Fibroblast of villous mesenchyme (primary cell): ENCODE measurements around the gene CMBL.

DNA sequence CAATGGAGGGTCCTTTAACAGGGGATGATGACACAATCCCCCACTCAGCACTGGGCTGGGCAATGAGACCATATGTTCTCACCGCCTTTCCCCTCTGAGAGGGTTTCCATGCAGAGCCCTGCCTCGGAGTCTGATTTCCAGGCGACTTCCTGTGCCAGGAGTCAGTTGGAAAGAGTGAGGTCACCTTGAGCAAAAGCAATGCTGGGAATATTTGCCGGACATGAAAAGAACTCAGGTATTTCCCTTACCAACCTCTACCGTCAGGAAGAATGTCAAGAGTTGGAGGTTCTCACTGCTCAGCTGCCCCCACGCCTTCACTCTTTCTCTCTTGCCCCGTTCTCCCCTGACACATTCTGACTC lies 284.2 kb upstream of the IRX1 start:
- CAGE, long polyA plus RNA = no peak

- CAGE, long polyA plus RNA = no peak
Observed at GRCh38 chr5:5462315-5463070, 40.0 kb downstream of the ICE1 start.

DNA sequence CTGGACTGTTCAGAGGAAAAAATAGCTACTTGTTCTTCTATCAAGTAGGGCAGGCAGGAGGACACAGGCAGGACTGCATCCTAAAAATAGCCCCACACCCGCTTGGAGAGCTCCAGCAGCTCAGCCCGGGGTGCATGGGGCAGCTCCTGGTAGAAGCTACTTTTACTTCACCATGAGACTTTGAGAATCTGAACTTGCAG lies 6.1 kb downstream of the UBE2QL1 start:
- CAGE, long polyA plus RNA = no peak

GRCh38 chr5:6483841-6484254 lies 35.2 kb downstream of the UBE2QL1 start:
- CAGE, long polyA plus RNA = no peak

- CAGE, long polyA plus RNA = no peak
Observed at GRCh38 chr5:6491454-6491943, 42.8 kb downstream of the UBE2QL1 start.

DNA sequence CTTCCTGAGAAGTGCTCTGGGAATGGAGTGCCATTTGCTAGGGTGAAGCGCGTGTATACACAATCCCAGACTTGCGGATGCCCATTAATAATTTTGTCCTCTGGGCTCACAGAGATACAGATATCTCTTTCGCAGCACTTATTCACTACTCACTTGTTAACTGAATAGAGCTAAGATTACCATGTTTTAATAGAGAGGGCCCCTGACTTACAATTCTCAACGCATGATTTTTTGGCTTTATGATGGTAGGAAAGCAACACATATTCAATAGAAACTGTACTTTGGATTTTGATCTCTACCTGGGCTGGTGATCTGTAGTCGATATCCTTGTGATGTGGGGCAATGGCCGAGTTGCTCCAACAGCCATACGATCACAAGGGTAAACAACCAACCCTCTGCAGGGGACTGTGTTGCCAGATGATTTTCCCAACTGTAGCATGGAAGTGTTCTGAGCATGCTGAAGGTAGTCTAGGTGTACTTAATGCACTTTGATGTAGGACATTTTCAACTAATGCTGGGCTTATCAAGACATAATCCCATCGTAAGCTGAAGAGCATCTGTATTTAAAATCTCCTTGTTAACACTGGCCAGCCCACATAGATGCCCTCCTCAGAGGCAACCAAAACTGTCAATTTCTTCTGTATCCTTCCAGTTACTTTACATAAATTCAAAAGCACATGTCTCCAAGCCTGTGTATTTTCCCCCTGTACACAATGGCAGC lies 36.4 kb downstream of the NSUN2 start:
- CAGE, long polyA plus RNA = no peak

DNA sequence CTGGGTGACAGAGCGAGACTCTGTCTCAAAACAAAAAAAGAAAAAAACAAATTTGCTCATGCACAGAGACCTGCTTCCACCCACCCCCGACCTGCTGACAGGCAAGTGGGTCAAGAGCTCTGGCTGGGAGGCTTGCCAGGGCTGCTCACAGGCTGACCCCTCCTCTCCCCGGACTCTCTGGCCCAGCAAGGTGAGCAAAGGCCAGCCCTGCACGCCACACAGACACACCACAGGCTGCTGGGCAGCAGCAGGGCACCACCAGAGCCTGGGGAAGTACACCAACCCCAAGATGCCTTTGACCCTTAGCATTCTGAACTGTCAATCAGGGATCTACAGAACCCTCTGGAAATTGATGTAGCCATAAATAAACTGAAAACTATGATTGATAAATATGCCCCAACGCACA lies 29.2 kb downstream of the NSUN2 start:
- CAGE, long polyA plus RNA = no peak

GRCh38 chr5:6715660-6716594 lies 2.7 kb downstream of the TENT4A start:
- CAGE, long polyA plus RNA = no peak

DNA sequence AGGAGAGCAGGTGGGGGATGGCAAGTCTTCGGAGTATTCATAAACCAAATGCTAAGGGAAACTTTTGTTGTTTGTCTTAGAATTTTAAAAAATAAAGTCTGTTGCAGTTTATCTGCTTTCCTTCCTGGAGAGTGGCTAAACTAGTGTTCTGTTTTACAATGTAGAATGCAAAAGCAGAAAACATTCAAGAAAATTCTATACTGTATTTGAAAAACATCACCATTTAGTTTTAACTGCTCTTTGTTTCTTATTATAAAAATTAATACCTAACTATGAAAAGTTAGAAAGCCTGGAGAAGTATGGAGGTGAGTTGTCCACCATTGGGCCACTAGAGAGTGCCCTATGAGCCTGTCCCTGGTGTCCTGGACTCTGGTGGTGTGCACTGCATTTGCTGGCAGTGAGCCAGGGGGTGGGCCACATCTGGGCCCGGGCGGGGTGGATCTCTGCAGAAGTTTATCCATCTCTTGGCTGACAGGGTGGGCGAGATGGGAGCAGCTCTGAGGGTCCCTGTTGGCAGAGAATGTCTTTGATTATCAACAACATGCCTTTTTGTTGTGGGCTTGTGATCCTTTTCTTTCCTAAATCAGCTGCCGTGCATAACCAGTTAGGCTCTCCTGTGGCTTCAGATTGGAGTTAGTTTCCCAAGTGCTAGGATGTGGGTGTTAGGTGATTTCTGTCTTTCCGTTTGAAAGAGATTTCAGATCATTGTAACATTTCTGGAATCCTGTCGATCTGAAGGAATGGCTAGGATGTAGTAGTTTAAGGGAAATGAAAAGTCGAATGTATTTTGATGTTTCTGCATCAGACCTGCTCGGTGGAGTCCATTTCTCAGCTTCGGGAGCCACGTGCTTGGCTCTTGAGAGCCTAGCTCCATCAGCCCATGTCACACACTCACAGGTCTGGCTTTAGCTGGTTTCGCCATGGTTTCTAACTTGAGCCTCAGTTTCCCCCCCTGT lies 8.3 kb downstream of the TENT4A start:
- CAGE, long polyA plus RNA = no peak

GRCh38 chr5:6766380-6767203 lies 53.4 kb downstream of the TENT4A start:
- CAGE, long polyA plus RNA = no peak

DNA sequence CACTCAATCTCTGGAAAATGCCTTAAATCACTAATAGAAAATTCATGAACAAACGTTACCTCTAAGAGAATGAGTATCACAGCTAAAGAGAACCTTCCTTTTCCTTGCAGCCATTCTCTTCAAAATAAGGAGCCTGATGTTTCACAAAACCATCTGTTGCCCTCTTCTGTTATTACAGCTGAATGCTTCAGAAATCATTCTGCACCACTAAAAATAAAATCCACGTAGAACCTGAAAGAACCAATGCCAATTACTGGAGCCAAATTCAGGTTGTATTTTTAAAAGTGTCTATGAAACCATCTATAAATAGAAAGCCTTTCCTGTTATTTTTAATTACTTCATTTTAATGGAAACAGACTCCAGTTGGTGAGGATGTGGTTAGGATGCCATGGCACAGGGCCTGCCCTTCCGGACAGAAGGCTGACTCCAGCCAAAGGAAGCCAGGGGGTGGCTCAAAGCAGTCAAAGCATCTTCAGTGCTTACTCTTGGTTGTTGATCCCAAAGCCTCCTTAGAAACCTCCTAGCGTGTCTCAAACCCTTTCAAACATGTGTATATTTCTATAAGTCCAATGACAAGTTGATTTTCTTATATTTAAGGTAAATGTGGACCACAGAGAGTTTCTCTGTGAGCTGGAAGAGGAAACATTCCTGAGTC lies 119.8 kb downstream of the TENT4A start:
- CAGE, long polyA plus RNA = no peak

GRCh38 chr5:8062408-8063063 lies 193.6 kb downstream of the MTRR start:
- CAGE, long polyA plus RNA = no peak

- CAGE, long polyA plus RNA = no peak
Observed at GRCh38 chr5:9484008-9484529, 61.8 kb downstream of the SEMA5A start.

DNA sequence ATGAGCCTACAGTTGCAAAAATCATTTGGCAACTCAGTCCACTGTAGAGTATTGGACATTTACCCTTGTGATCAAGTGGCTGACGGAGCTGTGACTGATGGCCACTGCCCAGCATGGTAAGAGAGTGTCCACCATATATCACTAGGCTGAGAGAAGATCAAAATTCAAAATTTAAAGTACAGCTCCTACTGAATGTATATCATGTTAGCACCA lies 30.9 kb downstream of the SEMA5A start:
- CAGE, long polyA plus RNA = no peak

GRCh38 chr5:9540617-9541366 lies 5.1 kb downstream of the SEMA5A start:
- CAGE, long polyA plus RNA = no peak

DNA sequence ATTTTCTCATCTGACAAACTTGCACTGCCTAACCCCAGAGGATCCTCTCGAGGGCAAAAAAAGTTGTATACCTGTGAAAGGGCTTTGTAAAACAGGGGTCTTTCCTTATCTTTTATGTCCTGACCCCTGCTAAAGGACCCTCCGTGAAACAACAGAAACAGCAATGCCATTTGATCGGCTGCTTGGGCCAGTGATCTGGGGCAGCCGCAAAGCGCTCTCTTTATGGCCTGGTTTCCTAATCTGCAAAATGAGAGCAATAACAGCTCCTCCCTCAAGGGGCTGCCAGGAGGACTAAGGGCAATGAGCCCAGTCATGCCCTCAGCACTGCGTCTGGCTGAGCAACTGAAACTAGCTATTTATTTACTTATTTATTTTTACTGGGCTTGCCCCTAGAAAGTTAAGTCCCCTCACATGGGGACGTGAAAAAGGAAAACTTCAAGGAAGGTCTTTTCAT lies 18.4 kb downstream of the CMBL start:
- CAGE, long polyA plus RNA = no peak

DNA sequence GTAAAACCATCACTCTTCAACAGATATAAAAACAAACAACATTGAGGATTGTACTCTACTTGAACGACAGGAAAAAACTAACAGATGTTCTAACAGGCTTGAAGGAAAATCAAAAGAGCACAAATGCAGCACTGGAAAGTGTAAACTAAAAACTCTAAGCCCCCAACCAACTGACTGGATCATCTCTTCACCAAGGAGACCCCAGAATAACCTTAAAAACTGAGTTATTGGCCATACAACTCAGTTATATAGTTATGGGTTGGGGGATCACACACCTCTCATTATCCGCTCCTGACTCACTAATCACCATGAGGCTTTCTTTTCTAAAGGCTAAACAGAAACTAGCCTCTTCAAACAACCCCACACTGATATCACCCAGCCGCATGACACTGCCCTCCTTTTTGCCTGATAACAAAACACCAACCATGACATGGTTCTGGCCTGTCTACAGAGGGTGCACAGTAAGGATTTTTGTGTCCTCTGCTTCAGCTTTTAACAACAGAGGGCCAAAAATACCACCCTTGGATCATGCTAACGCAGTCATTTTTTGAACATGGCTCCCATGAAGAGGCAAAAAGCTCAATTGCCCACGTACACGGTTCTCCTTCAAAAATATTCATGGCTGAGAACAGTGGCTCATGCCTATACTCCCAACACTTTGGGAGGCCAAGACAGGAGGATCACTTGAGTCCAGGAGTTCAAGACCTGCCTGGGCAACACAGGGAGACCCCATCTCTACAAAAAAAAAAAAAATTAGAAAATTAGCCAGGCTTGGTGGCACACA lies 4.1 kb downstream of the CMBL start:
- CAGE, long polyA plus RNA = no peak

GRCh38 chr5:10307310-10308186 lies at the start of gene CMBL:
Gene CMBL (minus strand): TSS chr5:10307902.
- CAGE, long polyA plus RNA = start-site peak on the minus strand at chr5:10307734-10307897, 59 and 118 reads in 2 replicates

DNA sequence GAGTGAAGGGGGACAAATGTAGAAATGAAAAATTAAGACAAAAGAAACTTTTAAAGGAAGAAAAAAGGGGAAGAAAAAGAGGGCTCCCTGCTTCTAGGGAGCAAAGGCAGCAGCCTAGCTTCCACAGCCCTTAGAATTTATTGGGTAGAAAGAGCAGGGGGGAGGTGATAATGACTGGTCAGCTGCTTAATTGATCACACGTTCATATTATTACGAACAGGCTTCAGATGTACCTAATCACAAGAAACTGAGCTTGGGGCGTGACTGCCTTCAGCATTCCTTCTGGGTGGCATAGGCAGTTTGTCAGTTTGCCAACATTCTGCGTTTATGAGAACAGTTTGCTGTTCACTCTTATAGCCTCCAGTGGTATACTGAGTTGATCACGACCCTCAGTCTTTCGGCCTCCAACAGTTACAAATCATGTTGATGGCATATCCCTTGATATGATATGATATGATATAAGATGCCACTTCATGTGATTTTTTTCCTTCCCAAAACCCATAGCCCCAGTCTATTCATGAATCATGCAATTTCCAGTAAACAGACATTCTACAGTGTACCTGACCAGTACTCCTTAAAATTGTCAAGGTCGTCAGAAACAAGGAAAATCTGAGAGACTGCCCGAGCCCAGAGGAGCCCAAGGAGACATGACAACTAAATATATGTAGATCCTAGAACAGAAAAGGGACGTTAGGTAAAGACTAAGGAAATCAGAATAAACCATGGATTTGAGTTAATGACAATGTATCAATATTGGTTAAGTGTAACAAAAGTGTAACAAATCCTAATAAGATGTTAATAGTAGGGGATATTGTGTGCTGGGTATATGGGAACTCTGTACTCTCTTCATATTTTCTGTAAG lies 13.3 kb downstream of the MARCHF6 start:
- CAGE, long polyA plus RNA = no peak

- CAGE, long polyA plus RNA = no peak
Observed at GRCh38 chr5:10460480-10460876, 18.8 kb downstream of the ROPN1L start.